UCH-1 (cell line): ENCODE measurements around the genes CCNDBP1, MAP1A and CTDSPL2.

- RRBS: 26% methylated on average over 10 of the region's 47 CpGs
Measured at GRCh38 chr15:43184946-43185685, at the start of gene CCNDBP1. Gene CCNDBP1, plus strand, starts transcription at chr15:43185403.

GRCh38 chr15:43190777-43191209 lies 5.6 kb downstream of the CCNDBP1 start:
- RRBS: no CpG with 5 or more reads among the region's 2 CpGs

- RRBS: no CpG with 5 or more reads among the region's 12 CpGs
Measured at GRCh38 chr15:43369528-43370153, 1.2 kb downstream of the ZSCAN29 start.

GRCh38 chr15:43516668-43517726 lies at the start of gene MAP1A:
Gene MAP1A, plus strand, starts transcription at chr15:43517608.
- RRBS: no CpG with 5 or more reads among the region's 17 CpGs

GRCh38 chr15:43521824-43522846 lies 4.7 kb downstream of the MAP1A start:
- RRBS: no CpG with 5 or more reads among the region's 20 CpGs

DNA sequence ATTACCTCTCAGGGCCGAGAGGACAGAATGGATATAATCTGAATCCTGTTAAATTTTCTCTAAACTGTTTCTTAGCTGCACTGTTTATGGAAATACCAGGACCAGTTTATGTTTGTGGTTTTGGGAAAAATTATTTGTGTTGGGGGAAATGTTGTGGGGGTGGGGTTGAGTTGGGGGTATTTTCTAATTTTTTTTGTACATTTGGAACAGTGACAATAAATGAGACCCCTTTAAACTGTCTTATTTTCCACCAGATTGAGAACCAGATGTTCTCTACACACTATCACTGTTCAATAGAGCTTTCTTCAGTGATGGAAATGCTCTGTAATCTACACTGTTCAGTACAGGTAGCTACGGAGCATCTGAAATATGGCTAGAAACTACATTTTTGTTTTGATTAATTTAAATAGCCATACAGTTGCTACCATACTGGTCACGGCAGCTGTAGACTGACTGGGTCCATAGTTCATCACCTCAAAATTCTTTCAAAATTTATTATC lies 5.4 kb downstream of the ELL3 start:
- RRBS: no CpG with 5 or more reads among the region's 3 CpGs

GRCh38 chr15:43771806-43772391 lies 4.9 kb downstream of the ELL3 start:
- RRBS: no CpG with 5 or more reads among the region's 2 CpGs

- RRBS: no CpG with 5 or more reads among the region's 5 CpGs
Measured at GRCh38 chr15:43800058-43800183, 99 bp downstream of the SERINC4 start.

DNA sequence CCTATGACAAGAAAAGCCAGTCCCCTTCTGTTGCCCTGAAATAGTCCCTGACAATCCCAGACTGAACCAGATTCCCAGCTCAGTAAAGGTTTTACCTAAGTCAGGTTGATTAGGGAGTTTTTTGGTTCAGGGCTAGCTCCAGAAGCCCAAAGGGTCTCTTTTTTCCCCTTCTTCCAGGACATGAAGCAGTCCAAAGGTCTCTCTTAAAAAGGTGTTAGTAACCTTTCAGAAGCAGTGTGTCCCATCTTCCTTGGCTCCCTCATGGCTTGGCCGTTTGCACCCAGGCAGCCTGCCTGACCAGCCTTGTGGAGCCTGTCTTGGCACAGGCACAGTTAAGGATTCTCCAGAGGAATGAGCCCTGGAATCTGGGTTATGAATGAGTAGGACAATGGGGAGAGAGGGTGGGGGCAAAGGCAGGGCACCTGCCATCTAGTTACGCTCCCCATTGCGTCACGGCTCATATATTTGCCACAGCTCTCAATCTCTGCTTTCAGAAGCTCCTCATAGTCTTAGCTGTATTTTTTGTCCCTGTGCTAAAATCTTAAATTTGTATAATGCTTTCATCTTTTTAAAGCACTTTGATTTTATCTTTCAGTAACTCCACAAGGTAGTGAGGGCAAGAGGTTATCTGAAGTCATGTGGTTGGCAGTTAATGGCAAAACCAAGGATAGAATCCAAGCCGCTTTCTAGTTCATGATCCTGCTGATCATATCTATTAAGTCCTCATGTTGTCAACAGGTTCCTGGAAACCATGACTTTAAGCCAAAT lies 50.6 kb downstream of the WDR76 start:
- RRBS: no CpG with 5 or more reads among the region's 5 CpGs

DNA sequence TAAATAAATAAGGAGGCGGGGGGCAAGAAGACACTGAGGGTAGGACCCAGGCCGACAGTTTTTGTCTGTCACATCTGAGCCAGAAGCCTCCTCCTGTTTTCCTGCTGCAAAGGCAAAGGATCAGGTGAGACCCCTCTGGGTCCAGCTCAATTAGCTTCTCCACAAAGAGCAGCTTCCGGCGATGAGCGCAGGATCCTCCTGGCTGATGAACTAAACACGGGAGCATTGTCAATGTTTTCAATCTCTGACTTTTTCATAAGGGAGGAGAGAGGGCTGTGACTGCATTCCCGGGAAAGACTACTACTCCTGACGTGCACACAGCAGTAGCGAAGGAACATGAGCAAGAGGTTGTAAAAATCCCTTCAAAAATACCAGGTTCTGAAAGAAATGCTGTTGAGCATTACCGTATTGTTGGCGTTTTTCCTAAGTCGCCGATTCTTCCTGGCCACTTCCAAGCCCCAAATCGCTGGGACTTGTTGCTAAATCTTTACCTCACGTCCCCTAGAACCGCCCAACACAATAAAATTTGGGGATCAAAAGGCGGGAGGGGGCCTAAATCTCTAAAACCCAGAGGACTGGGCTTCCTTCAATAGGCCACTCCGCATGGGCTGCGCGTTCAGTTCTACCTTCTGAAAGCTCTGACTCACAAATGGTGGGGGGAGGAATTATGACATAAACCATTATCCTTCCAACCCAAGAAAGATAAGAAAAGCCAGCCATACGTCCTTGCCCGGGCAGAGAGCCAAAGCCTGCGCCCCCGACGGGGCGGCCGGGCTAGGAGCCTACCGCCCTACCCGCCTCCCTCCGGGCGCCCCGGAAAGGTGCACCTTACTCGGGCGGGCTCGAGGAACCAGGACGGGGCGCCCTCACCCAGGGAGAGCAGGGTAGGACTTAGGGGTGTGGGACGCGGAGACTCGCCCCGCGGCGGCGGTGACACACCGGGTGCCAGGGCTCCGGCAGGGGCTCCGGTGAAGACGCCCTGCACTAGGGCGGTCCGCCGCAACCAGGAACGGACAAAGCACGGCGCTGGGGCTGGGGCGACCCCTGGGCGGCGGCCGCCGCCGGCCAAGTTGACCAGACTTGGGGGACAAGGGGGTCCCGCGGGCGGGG lies 893 bp downstream of the FRMD5 start:
- RRBS: 22% methylated on average over 23 of the region's 63 CpGs

- RRBS: 6% methylated on average over 3 of the region's 45 CpGs
Measured at GRCh38 chr15:44288879-44289662, 552 bp downstream of the GOLM2 start.

DNA sequence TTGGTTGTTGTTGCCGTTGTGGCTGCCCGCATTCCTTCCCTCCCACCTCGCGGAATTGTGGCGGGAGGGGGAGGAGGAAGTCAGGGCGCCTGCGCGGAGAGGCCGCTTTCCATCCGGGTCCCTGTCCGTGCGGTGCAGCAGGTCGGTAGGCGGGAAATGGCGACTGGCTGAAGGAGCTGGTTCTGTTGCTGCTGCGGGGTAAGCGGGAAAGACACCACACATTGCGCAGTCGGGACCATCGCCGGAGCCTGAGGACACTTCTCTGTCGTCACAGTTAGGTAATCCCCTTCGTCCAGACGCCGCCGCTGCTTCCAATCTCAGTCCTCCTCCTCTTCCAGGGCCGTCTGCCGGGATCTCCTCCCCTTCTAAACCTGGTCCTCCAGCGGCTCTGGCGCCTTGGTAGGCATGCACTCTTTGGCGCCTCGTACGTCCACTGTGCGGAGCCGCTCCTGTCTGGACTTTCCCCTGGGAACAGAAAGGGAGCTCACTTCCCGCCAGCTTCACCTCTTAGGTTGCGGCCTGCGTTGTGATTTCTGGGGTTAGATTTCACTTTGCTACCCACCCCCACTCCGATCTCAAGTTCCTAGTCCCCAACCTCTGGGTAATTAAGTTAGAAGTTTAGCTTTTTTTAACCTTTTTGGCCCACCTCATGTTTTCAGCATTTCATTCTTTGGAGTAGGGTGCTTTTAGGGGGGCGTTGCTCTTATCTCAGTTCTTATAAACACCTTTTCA lies at the start of gene CTDSPL2:
Gene CTDSPL2, plus strand, starts transcription at position 135 of the 732 bp plus-strand sequence.
- RRBS: 5% methylated on average over 4 of the region's 40 CpGs

GRCh38 chr15:44730173-44730534 lies 6.2 kb upstream of the TRIM69 start:
- RRBS: no CpG with 5 or more reads among the region's 1 CpG

DNA sequence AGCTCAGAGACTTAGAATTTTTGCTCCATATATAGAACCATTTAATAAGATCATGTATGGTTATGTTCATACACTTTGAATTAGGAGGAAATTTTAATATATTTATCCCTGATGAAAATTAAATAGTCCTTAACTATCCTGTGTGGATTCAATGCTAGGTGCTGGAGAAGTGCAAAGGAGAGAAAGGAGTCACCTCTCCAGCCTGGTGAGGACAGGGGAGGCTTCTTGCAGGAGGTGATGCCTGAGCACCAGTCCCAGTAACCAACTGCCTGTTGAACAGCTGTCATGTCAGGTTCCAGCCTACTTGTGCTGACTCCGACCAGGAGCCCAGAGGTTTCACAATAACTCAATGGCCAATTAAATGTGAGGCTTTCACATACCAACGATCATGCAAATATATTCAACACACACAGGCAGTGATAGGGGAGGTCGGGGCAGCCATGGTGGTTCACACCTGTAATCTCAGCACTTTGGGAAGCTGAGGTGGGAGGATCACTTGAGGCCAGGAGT lies 7.7 kb downstream of the SORD start:
- RRBS: no CpG with 5 or more reads among the region's 3 CpGs

DNA sequence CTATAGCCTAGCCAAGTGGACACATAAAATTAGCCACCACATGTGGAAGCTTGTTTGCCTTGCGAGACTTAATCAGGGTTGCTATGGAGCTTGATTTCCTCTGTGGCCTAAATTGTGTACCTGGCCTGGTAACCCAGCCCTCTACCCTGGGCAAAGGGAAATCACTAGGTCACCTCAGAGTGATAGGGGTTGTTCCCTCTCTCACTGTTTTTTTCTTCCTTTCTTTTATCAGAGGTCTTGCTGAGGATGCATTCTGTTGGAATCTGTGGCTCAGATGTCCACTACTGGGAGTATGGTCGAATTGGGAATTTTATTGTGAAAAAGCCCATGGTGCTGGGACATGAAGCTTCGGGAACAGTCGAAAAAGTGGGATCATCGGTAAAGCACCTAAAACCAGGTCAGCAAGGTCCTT lies 20.0 kb downstream of the SORD start:
- RRBS: no CpG with 5 or more reads among the region's 5 CpGs

- RRBS: no CpG with 5 or more reads among the region's 2 CpGs
Measured at GRCh38 chr15:45131741-45132160, 2.0 kb downstream of the DUOX1 start.

DNA sequence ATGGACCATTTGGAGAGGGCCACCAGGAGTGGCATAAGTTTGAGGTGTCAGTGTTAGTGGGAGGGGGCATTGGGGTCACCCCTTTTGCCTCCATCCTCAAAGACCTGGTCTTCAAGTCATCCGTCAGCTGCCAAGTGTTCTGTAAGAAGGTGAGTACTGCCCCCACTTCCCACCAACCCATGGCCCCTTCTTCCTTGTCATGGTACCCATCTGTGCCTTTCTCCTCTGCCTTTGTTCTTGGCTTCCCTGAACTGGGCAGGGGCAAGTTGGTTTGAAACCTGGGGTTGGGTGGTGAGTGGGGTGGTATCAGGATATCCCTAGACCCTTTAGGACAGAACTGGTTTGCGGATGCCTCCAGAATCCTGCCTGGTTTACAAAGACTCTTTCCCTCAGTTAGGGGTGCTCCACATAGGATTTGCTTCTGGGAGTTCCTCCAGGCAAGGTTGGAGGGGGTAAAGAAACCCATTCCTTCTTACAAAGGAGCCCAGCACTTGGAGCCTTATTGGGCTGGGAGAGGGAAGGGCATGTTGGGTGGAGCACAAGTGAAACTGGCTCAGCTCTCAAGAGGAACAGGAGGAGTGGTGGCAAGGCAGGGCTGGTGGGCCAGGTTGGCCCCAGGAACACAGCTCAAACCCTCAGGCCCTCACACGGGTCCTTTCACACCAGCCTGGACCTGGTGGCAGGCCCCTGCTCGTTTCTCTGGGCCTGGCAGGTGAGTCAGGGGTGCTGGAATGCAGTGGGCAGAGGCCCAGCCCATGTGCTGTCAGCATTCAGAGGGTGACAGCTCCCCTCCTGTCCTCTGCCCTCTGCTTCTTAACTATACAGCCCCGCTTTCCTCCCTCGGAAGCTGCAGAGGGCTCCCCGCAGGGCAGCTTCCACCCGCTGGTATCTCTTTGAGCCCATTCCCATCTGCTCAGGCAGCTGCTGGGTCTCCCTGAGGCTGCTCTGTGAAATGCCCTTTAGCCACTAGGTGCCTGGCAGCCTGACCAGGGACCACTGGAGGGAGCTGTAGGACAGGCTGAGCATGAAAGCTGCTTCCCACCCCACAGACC lies 25.2 kb downstream of the SHF start:
- RRBS: no CpG with 5 or more reads among the region's 8 CpGs

DNA sequence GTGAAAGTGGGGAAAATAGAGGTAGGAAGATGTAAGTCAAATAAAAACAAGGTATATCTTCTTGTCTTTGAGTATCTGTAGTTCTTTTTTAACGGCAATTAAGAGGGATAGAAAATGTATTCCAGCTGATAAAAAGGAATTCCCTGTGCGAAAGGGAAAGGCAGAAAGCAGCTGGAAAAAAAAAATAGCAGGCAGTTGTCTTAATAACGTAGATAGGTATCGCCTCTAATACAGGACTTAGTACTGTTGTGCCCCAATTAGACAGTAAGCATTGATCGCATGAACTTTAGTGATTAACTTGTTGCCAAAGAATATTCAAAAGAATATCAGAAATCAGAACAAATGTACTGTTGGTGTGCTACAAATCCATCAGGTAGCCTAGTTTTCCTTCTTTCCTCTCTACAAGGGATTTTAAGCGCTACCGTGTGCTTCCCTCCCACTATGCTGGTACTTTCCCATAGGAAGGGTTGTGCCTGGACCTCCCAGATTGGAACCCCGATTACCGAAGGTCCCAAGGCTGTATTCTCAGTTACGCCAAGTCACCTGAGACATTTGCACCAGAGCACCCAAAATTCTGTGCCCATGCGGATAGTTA lies 643 bp upstream of the SPATA5L1 start:
- RRBS: no CpG with 5 or more reads among the region's 11 CpGs

DNA sequence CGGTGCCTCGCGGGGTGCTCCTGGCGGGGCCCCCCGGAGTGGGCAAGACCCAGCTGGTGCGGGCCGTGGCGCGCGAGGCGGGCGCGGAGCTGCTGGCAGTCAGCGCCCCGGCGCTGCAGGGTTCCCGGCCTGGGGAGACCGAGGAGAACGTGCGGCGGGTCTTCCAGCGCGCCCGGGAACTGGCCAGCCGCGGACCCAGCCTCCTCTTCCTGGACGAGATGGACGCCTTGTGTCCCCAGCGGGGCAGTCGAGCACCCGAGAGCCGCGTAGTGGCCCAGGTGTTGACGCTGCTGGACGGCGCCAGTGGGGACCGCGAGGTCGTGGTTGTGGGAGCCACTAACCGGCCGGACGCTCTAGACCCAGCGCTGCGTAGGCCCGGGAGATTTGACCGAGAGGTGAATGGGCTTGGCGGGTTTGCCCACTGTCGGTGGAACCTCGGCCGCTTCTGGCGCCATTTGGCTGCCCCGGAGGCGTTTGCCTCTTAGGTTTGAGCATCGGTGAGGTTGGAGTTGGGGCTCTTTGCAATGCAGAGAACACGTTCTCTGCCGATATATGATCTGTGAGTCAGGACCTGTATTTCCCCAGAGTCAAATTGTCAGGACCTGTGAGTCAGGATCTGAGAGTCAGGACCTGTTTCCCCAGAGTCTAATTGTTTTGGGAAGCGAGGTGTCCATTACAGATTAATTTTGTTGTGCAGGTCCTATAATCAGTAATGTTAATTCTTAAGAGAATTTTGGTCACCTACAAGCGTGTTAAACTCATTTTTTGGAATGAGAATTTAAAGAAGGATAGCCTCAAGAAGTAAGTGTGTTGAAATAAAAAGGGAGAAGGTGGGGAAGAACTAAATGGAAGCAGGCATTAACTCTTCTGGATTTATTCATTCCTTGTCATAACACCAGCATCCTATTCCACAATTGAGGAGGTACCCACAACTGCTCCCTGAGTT lies 1.3 kb downstream of the SPATA5L1 start:
- RRBS: 3% methylated on average over 23 of the region's 58 CpGs

DNA sequence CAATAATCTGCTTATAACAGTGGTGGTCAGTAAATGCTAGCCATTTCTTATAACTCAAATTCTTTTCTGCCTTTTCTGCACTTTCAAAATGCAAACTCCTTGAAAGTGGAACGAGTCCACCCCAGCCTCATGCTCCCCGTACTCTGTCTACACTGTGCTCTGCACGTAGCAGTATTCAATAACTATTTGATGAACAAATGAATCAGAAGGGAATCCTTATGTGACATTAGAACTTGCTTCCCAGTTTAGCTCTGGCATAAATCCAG lies 18.8 kb downstream of the C15orf48 start:
- RRBS: no CpG with 5 or more reads among the region's 3 CpGs